Suprapubic skin (tissue), 4 donors: ENCODE measurements around a stretch of chr16.

DNA sequence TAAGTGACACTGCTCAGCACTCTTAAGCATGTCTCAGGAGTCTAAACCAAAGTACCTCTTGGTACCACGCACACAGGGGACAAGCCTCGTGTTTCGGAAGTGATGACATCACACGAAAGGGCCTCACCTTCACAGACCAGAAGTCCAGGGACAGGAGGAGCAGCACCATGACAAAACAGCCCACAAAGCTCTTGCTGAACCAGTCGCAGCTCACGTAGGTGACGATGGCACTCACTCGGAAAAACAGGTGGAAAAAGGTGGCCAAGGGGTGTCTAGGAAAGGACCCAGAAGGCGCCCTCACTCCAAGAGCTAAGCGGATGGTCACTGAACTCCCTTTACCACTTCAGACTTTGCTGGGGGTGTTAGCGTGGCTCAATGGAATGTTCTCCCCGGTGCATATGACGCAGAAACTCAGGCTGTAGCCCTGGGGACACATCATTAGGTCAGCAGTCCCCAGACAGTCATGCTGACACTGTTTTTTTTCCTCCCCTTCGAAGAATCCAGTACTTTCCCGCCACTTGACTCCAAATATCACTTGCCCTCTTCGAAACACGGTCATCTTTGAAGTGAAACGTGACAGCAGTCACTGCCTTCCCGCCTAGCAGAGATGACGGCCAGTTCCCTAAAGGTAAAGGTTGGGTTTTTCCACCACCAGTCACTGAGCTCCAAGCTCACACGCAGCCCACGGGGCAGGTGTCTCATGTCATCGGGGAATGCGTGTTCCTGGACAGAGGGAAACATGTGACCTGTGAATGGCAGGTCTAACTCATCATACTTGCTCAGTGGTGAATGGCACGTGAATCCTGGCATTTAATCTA is 31.4 kb downstream of the NUBP1 start:
- PRO-cap: no peak
- RAMPAGE, long total RNA, 4 experiments: no peak in any of the 4 experiments

DNA sequence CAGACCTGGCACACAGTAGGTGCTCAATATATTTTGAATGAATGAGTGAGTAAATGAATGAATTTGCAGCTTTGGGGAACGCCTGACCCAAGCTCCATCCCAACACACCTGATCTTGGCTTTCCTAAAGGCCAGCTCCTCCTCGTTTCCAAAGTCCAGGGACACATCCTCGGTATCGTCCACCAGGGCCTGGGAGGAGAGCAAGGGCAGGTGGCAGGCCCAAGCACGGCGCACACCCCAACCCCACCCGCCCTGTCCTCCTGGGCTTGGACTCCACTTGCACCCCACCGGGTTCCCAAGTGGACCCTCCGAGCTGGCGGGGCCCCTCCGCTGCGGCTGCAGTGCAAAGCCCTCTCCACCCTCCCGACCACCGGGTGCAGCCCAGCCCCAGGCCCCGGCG is 600 bp downstream of the TVP23A start:
- PRO-cap: no peak
- RAMPAGE, long total RNA, 4 experiments: no peak in any of the 4 experiments

GRCh38 chr16:10888487-10889083 is 11.6 kb downstream of the CIITA start:
- PRO-cap: no peak
- RAMPAGE, long total RNA, 4 experiments: no peak in any of the 4 experiments

GRCh38 chr16:10938104-10938805 is 4.0 kb downstream of the DEXI start:
- PRO-cap: no peak
- RAMPAGE, long total RNA, 4 experiments: no peak in any of the 4 experiments

GRCh38 chr16:11032780-11033235 is 88.4 kb downstream of the CLEC16A start:
- PRO-cap: no peak
- RAMPAGE, long total RNA, 4 experiments: no peak in any of the 4 experiments

DNA sequence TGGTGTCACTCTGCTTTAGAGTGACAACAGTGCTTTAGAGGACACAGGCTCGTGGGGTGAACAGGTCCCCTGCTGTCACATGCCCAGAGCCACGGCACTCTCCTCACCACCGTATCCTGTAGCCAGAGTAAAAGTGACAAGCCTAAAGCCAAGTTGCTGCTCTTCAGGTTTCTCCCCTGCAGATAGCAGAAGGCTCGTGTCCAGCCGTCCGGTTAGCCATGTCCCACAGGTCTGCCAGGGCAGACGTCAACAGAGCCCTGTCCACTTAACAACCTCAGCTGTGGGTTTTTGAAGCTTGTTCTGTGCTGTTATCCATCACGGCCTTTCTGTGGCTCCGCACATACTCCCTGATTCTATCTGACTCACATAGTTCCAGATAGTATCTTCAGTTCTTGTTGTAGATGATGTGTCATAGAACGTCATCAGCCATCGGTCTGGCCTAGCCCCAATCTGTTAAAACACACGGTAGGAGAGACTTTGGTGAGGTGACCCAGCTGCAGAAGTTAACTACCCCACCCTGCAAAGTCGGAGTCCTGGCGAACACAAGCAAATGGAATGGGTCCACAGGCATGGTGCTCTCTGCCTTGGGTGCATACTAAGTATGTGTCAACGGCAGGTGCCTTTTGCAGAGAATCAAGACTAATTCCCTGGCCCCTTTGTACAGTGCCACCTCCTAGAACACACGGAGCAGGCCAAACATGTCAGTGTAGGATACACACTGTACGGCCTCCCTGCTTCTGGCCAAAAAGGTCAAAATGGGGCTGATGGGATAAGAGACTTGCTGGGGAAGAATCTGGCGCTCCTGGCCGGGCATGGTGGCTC is 100.5 kb downstream of the SOCS1 start:
- PRO-cap: no peak
- RAMPAGE, long total RNA, 4 experiments: no peak in any of the 4 experiments

- PRO-cap: no peak
- RAMPAGE, long total RNA, 4 experiments: no peak in any of the 4 experiments
Measured at GRCh38 chr16:11315409-11316009, 29.8 kb upstream of the RMI2 start.

DNA sequence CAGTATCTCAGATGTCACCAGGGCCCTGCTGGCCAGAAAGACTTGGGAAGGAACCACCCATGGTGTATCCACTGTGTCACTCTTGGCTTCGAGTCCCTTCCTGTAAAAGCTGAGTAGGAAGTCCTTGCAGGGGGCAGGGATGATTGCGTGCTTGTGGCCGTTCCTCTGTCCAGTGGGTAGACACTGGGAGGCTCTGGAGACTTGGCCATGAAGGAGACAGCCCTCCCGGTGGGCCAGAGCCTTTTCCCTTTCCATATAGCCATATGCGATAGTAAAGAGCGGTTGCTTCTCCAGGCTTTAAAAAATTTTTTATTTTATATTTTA is 19.1 kb upstream of the RMI2 start:
- PRO-cap: no peak
- RAMPAGE, long total RNA, 4 experiments: no peak in any of the 4 experiments

DNA sequence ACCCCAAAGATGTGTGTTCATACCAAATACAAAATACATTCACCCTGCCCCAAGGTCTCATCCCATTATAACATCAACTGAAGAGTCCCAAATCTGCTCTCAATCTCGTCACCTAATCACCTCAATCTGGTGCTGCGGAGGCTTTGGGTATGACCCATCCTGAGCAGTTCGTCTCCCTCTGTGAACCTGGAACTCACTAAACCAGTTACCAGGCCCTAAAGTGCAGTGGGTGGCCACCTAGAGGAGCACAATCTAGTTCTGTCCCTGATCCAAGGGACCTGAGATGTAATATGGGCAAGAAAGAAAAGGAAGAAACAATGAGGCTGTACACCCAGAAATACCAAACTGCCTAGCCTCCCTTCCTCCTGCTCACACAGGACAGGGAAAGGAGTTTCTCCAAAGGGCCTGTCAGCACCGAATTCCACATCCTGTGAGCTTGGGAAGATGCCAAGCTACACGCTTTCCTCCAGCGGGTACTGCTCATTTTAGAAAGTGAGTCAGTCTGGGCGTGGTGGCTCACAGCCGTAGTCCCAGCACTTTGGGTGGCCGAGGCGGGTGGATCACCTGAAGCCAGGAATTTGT is 12.4 kb downstream of the RMI2 start:
- PRO-cap: no peak
- RAMPAGE, long total RNA, 4 experiments: no peak in any of the 4 experiments

- PRO-cap: no peak
- RAMPAGE, long total RNA, 4 experiments: no peak in any of the 4 experiments
Measured at GRCh38 chr16:11359318-11359997, 14.2 kb downstream of the RMI2 start.

DNA sequence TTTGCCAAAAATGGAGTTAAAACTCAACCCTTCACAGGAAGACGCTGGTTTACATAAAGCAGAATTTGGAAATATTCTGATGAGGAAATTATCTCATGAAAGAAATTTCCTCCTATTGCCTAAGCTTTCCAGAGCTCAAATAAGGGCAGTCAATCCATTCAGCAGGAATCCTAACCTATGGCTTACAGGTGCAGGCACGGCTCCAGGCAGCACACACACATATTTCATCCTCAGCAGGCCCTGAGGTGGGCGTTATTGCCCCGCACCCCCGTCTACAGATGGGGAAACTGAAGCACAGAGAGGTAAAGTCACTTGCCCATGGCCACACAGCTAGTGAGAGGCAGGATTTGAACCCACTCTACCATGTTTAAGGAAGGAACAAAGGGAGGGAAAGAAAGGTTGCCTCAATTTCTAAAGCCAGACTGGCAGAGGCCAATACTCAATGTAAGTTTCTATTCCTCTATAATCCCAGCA is 24.1 kb upstream of the ENSG00000188897 start:
- PRO-cap: no peak
- RAMPAGE, long total RNA, 4 experiments: no peak in any of the 4 experiments

DNA sequence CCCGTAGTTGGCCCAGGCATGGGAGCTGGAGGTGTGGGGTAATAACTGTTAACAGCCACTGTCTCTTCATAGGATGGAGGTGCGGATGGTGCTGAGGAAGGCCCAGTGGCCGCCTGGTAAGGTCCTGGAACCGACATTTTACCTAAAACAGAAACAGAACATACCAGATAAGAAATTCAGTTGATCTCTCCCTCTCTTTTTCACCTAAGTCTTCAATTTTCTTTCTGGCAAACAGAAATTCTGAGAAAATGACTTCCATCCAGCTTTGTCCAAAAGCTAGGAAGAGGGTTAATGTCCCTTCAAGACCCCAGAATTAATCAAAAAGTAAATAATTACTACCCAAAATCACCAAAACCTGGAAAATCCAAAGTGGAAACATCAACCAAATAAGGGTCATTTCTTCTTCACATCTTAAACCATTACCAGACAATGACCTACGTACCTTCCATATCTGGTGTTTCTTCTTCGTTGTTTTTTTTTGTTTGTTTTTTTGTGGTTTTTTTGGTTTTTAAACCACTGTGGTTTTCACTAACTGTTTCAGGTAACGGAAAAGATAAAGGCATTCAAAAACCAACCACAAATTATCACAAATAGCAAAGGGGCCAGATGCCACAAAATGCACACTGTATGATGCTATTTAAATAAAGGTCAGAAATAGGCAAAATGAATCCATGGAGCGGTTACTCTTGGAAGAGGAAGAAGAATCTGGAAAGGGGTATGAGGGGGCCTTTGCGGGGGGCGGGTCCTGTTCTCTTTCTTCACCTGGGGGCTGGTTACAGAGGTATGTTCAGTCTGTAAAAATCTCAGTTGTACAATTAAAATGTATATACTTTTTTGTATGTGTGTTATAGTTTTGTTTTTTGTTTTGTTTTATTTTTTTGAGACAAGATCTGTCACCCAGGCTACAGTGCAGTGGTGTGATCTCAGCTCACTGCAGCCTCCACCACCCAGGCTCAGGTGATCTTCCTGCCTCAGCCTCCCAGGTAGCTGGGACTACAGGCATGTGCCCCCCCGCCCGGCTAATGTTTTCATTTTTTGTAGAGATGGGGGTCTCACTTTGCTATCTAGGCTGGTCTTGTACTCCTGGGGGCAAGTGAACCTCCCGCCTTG is 29.8 kb downstream of the LITAF start:
- PRO-cap: no peak
- RAMPAGE, long total RNA, 4 experiments: no peak in any of the 4 experiments

- PRO-cap: no peak
- RAMPAGE, long total RNA, 4 experiments: no peak in any of the 4 experiments
Measured at GRCh38 chr16:11584440-11585075, 2.2 kb downstream of the LITAF start.

DNA sequence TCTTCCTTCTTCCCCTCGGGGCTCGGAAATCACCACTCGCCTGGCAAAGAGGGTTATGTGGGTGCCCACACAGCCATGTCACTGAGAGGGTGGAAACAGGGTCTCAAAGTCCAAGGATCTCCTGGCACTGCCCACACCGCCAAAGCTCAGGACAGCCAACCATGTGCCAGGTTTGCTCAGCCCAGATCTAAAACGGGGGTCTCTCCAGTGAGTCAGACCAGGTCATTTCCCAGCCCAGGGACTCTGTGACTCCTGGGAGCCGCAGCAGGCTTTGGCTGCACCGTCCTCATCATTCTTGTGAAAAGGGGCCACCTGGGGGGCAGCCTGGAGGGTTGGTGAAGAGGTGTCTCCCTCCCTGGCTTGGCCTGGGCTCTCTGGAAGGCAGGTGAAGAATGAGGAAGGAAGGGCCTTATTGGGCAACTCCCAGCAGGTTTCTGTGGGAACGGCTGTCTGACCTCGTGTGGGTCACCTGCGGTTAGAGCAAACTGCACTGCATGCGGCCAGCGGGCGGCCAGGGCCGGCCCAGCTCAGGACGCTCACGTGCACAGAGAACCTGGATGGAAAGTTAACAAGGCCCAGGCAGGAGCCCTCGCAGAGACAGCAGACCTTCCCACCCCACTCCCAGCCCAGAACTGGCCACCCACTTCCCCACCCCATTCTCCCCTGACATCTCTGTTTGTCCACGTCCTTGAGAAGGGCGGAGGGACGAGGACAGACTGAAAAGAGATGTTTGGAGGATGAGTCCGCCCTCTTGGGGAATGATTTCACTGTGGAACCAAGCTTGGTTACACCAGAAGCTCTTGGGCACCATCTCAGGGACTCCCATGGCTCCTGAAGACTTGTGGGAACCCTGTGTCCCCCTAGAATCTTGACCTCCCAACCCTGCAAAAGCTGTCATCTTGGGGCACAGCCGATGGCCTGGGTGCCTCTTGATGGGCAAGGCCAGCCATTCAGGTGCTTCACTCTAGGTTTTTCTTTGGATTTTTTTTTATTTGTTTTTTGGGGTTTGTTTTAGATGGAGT is 25.6 kb upstream of the LITAF start:
- PRO-cap: no peak
- RAMPAGE, long total RNA, 4 experiments: no peak in any of the 4 experiments

GRCh38 chr16:11635203-11635658 is 33.0 kb upstream of the SNN start:
- PRO-cap: no peak
- RAMPAGE, long total RNA, 4 experiments: no peak in any of the 4 experiments

- PRO-cap: no peak
- RAMPAGE, long total RNA, 4 experiments: no peak in any of the 4 experiments
Measured at GRCh38 chr16:11664612-11665669, 3.3 kb upstream of the SNN start.

DNA sequence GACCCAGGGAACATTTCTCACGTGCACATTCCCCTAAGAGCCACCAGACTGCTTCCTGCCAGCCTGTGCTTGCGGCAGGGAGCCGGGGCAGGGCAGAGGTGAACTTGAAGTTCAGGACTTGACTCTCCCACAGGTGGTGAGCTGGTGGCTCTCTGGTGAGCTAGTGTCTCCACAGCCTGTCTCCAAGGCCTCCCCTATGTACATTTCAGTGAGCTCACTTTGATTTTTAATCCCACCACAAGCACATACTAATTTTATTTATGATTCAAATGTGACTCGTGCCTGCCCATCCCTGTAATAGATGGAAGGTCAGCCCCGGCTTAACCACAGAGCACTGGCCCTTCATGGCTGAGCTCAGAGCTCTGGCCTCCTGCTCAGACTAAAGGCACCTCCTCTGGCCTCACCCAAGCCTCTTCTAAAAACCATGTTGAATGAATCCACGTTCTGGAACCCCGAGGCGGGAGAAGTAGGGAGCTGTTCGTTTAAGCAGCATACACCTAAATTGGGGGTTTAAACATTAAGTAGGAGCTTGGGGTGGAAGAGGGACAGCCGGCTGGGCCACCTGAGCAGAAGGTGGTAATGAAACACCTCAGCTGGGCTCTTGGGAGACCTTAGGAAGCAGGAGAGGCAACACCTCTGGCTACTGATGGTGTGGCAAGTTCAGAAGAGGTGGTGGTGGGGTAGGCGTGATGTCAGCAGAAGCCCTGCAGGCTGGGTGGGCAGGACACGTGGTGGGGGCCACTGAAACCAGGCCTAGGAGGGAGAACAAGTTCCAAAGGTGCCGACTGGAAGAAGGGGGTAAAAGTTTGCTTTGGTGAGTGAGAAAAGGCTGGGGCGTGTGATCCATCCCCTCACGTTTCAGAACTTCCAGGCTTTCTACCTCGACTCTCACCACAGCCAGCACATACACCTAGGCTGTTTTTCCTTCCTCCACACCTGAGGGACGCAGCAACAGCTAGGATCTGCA is 9.5 kb downstream of the SNN start:
- PRO-cap: no peak
- RAMPAGE, long total RNA, 4 experiments: no peak in any of the 4 experiments

GRCh38 chr16:11682385-11683489 is 14.5 kb downstream of the SNN start:
- PRO-cap: no peak
- RAMPAGE, long total RNA, 4 experiments: no peak in any of the 4 experiments

DNA sequence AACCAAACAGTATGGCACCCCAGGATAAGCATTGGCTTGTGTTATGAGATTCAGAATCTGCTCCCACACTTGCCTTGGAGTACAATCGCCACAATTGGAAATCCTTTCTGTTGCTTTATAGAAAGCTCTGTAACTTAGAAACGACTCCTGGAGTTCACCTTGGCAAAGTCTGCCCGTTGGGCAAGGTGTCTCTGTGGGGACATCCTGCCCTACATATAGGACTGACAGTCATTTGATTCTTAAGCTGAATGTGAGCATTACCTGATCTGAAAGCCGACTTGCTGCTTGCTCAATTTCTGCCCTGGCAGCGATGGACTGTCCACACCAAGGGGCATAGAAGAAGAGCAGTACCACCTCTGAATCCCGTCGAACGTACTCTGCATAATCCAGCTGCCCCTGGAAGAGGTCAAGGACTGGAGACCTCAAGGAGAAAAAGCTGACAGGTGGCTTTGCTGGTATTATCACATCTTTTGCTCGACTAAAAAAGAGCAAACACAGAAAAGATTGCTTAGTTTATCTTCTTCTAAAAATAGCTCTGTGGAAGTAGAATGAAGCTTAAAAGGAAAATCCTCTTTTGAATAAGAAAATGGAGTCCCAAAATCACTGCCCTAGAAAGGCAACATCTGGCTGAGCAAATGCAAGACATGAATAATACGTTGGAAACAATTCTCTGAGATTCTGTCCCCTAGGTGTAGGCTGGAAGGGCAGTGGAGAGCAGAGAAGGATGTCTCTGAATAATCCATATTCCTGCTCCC is 6.7 kb downstream of the TXNDC11 start:
- PRO-cap: no peak
- RAMPAGE, long total RNA, 4 experiments: no peak in any of the 4 experiments

- PRO-cap: no peak
- RAMPAGE, long total RNA, 4 experiments: no peak in any of the 4 experiments
Measured at GRCh38 chr16:11758198-11758895, 15.7 kb upstream of the TXNDC11 start.